ENCODE data around the gene CRACDL.

GRCh38 chr2:98935729-98936884, at the start of gene CRACDL:
Gene CRACDL, minus strand, starts transcription at chr2:98936225.
- PRO-cap, 2 experiments: peak in 1 of 2 experiments; most common plus-strand start chr2:98936316 (in 1); most common minus-strand start chr2:98936194 (in 1)
- RAMPAGE, long total RNA, 5 experiments: no peak in any of the 5 experiments

GRCh38 chr2:99593298-99593843, 103.6 kb upstream of the REV1 start:
- PRO-cap, 2 experiments: no peak in any of the 2 experiments
- RAMPAGE, long total RNA, 5 experiments: no peak in any of the 5 experiments

- PRO-cap, 2 experiments: no peak in any of the 2 experiments
- RAMPAGE, long total RNA, 5 experiments: no peak in any of the 5 experiments
Observed at GRCh38 chr2:99675957-99676420, 186.2 kb upstream of the REV1 start.

DNA sequence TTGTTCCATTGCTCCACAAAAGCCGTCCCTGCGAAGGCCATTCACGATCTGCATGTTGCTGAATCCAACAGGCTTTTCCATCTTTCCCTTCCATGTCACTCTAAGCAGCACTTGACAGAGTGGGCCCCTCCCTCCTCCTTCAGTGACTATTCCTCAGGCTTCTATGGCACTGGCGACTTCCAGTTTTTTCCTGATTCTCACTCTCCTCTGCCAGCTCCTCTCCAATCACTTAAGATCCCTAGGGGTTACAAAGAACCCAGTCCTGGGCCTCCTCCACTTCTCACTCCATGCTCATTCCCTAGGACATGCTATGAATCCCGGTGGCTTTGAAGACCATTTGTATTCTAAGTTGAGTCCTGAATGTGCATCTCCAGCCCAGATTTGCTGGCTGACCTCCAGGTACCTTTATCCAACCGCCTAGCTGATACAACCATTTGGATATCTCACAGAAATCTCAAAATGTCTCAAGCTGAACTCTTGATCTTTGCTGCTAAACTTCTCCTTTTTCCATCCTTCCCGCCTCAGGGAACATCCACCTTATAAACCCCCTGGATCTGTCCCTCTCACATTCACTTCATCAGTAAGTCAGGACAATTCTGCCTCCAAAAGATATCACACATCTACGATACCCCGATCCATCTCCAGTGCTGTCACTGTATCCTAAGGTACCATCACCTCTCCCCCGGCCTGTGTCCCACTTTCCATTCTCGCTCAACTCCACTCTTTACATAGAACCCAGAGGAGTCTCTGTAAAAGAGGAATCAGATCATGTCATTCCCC, 266.3 kb downstream of the AFF3 start:
- PRO-cap, 2 experiments: no peak in any of the 2 experiments
- RAMPAGE, long total RNA, 5 experiments: no peak in any of the 5 experiments

DNA sequence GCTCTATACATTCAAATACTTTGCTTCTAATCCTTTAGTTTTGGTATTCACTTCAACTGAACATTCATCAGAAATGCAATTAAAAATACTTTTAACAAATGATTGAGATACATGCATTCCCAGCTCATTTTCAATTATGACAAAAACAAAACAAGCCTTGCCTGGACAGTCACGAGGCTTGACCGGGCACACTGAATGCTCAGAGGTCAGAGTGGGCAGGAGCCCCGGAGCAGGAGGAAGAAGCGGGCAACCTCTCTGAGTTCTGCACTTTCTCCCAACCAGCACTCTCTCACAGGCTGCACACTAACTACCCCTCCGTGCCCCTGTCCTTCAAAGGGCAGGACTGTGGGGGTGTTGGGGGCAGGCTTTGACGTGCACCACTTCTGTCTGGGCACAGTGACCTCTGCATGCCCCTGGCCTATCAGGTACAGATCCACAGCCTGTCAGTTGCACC, 252.0 kb downstream of the AFF3 start:
- PRO-cap, 2 experiments: no peak in any of the 2 experiments
- RAMPAGE, long total RNA, 5 experiments: no peak in any of the 5 experiments

- PRO-cap, 2 experiments: no peak in any of the 2 experiments
- RAMPAGE, long total RNA, 5 experiments: no peak in any of the 5 experiments
Observed at GRCh38 chr2:99996880-99997295, 145.5 kb downstream of the AFF3 start.

- PRO-cap, 2 experiments: no peak in any of the 2 experiments
- RAMPAGE, long total RNA, 5 experiments: no peak in any of the 5 experiments
Observed at GRCh38 chr2:100068316-100068744, 74.1 kb downstream of the AFF3 start.

DNA sequence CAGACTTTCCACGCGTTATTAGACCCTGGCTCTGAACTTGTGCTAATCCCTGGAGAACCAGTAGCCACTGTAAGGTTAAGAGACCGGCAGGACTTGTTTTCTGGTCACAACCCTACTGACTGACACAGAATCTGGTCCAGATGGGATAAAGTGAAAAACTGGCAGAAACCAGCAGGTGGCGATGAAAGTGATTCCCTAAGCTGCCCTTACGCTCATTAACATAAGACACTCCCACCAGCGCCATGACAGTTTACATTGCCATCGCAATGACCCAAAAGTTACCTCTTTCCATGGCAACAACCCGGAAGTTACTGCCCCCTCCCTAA, 35.6 kb upstream of the AFF3 start:
- PRO-cap, 2 experiments: no peak in any of the 2 experiments
- RAMPAGE, long total RNA, 5 experiments: no peak in any of the 5 experiments

DNA sequence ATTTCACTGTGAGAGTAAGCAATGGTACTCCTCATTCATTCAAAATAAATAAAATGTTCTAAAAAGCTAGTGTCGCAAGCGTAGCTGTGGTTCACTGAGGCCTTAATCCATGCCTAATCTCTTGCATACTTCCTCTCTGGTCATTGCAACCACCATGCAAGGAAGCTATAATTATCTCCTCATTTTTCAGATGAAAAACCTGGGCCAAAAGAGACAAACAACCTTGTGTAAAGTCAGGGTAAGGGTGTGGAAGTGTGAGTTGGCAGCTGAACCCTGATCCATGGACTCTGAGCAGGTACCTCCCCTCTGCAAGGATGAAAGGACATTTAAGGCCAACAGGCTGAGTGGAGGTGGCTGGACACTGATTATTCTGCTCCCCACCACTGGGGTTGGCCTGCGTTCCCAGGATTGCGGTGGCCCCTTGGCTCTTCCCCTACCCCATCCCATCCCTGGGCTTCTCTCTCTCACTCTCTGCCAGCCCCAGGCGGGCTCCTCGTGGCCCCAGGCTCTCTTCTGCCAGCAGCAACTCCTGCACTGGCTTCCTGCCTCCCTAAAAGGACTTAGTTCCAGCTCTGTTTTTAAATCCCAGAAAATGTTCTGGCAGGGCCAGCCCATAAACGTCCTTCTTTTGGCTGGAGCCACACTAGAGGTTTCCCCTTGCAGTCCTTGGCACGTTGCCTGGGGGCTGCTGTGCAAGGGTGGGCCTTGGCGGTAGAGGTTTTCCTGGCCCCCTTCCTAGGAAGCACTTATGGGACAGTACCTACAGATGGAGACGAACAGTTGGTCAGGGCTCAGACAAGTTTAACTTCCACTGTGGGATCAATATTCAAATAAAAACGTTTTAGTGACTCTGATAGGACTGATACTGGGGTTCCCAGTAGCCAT, 72.1 kb upstream of the AFF3 start:
- PRO-cap, 2 experiments: no peak in any of the 2 experiments
- RAMPAGE, long total RNA, 5 experiments: no peak in any of the 5 experiments

GRCh38 chr2:100234893-100235606, 87.3 kb downstream of the LONRF2 start:
- PRO-cap, 2 experiments: no peak in any of the 2 experiments
- RAMPAGE, long total RNA, 5 experiments: no peak in any of the 5 experiments

DNA sequence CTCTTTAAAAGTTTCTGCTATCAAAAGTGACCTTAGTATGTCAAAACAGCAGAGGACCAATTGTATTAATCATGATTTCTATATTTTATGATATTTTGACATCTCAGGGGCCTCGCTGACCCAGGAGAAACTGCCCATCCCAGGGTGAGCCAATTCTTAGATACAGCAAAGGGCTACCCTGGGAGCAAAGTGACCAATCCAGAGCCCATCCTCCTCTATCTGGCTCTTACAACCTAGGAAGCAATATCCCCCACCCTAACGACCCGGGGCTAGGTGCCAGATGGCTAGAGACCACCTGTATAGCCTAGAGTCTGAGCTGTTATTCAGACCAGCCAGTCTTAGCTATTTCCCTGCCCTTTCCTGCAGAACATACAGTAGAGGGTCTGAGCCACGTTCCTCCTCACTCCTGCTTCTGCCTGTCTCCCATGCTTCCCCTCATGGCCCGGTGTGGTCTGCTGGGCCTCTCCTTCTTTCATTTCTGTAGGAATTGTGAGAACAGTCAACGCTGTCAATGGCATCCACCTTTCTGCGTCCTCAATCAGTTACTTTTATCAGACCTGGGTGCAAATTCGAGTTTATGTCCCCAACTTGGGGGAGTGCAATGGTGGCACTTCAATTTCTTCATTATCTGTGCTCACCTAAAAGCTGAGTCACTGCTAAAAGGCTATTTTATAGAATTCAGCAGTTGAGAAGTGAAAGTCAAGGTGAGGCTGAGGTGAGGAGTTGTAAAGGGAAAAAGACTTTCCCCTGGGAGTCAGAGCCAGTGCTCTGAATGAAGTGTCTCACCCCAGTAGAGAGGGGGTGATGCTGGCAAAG, 42.6 kb downstream of the LONRF2 start:
- PRO-cap, 2 experiments: no peak in any of the 2 experiments
- RAMPAGE, long total RNA, 5 experiments: no peak in any of the 5 experiments

DNA sequence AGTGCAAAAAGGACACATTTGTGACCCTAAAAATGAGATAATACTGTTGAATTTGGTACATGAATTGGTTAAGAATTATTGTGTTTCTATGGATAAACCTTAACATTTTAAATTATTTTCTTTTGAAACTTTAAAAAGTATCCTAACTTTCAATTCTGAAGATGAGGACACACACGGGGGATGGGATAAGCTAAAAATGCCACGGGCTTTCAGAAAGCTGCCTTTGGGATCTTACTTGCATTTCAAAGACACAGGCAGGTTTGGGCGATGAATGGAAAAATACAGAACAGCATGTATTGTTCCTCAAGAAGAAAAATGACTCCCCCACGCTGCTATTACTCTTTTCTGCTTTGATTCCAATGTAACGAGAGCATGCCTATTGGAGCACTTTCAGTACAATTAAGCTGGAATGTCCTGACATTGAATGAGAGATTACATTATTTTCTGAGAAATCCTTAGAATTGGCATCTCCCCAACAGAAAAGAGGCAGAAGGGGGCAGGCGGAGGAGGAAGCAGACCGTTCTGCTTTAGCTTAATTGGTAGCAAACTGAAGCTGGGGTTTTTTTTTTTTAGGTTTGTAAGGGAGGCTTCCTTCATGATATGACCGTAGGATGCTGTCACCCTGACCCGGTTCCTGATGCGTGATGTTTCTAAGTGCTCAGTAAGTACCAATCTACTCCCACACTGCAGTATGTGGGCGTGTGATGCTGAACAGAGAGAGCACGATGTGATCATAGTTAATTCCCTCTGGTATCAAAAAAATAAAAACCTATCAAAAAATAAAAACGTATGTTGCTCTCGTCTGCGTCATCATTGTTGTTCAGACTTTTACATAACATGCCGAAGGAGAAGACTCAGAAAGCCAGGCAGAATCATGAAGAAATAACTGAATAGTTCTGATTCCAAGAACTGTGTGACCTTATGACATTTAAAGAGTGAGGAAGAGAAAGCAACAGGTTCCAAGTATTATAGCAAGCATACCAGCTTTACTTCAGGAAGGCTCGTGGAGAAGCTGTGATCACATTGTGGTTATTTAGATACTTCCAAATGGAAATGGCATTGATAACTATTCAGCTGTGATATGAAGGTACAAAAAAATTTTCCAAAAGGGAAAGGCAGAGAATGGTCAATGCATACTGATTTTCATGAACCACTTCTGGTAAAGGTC, 40.6 kb downstream of the LONRF2 start:
- PRO-cap, 2 experiments: peak in 1 of 2 experiments; most common plus-strand start position 489 of the sequence (in 1); most common minus-strand start position 636 of the sequence (in 1)
- RAMPAGE, long total RNA, 5 experiments: no peak in any of the 5 experiments

DNA sequence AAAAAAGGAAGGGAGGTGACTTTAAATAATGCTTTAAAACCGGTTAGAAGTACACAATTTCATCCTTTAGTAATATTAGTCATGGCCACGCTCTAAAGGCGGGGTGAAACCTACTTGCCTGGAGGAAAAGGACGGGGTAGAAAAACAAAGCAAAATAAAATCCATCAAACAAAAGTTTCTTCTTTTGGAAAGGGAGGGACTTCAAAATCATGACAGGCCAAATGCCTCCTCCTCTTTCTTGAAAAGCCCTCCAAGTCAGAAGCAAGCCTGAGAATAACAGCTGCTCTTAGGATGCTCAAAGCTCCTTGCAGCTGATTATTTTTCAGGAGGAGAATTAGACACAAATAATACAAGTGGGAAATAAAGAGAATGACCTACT, 1.9 kb upstream of the NPAS2 start:
- PRO-cap, 2 experiments: peak in 1 of 2 experiments; most common plus-strand start position 270 of the sequence (in 1)
- RAMPAGE, long total RNA, 5 experiments: no peak in any of the 5 experiments

DNA sequence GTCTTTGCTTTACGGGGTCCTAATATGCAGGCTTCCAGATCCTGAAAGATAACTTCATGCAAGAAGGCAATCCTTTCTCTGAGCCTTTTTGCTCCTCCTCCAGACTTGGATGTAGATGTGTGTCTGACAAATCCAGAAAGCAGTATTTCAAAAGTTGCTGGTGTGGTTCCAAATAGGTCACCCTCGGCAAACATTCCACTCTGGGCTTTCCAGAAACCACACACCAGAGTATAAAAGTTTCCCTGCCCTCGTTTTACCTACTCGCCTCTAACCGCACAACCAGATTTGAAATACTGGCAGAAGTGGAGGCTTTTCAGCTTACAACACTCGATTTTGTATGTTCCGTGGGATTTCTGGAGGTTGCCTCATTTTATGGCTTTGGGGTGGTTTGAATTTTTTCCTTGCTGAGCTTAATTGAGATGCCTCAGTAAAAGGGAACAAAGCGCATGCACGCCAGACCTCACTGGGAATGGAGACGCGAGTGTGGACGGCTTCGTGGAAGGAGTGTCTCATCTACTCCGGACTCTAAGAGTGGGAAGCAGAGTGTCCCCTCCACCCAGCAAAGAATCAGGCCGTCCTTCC, 44.1 kb upstream of the RPL31 start:
- PRO-cap, 2 experiments: no peak in any of the 2 experiments
- RAMPAGE, long total RNA, 5 experiments: no peak in any of the 5 experiments

- PRO-cap, 2 experiments: no peak in any of the 2 experiments
- RAMPAGE, long total RNA, 5 experiments: no peak in any of the 5 experiments
Observed at GRCh38 chr2:101112385-101113229, 38.6 kb downstream of the TBC1D8 start.

DNA sequence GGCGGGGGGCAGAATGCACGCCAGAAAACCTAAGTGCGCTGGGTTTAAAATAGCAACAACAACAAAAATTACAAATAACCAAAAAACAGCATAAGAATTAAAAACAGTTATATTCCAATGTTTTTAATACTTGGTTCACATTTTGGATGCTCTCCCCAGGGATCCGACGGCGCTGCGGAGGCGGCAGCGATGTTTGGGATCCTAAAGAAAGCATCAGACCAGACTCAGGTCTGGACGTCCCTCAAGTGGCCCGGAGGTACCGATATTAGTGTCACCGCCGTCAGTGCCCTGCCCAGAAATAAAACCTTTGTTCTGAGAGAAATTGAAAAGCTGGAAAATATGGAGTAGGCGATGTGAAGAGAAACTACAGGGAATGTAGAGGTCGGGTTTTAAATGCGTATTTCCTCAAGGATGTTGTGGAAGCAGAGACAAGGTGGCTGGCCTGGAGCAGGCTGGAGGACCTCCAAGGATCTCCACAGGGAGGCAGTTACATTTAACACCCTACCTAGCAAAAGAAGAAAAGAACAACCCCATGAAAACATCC, 668 bp upstream of the TBC1D8 start:
- PRO-cap, 2 experiments: no peak in any of the 2 experiments
- RAMPAGE, long total RNA, 5 experiments: no peak in any of the 5 experiments

DNA sequence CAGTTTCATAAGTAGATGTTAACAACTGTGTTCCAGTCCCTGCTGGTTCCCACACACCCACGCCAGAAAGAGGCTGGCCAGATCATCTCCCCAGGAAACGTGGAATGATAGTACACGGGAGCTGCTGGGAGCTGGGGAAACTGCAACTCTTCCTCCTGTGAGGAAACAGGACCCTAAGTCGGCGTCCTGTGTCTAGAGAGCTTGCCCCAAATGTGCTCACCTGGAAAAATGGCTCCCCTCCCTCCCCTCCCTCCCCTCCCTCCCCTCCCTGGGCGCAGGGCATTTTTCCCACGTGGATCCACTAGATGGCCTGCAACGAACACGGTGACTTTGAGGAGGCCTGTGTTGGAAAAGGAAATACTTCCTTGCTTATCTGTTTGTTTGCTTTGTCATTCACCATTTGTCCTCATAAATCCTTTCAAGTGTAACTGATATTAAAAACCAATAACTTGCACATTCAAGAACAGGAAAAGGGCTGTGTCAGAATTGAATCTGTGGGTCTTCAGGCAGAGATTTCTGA, 43.9 kb upstream of the RFX8 start:
- PRO-cap, 2 experiments: no peak in any of the 2 experiments
- RAMPAGE, long total RNA, 5 experiments: no peak in any of the 5 experiments

- PRO-cap, 2 experiments: peak in 1 of 2 experiments; most common minus-strand start chr2:101700340 (in 1)
- RAMPAGE, long total RNA, 5 experiments: no peak in any of the 5 experiments
Observed at GRCh38 chr2:101700226-101700865, 2.8 kb downstream of the MAP4K4 start.

GRCh38 chr2:101705283-101706280, 8.1 kb downstream of the MAP4K4 start:
- PRO-cap, 2 experiments: no peak in any of the 2 experiments
- RAMPAGE, long total RNA, 5 experiments: no peak in any of the 5 experiments

DNA sequence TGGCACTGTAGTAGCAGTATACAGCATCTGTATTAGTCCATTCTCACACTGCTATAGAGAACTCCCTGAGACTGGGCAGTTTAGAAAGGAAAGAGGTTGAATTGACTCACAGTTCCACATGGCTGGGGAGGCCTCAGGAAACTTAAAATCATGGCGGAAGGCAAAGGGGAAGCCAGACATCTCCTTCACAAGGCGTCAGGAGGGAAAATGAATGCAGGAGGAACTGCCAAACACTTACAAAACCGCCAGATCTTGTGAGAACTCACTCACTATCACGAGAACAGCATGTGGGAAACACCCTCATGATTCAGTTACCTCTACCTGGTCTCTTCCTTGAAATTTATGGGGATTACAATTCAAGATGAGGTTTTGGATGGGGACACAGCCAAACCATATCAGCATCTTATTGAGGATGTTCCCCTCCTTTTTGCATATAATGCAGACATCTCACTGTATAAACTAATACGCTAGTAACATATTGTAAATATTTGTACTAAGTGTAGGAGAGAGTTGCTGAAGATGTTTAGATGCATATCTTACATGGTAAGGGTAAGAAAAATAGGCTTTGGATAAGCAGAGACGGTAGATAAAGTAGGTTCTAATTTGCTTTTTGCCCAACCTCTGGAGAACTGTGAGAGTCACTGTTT, 25.5 kb downstream of the MAP4K4 start:
- PRO-cap, 2 experiments: no peak in any of the 2 experiments
- RAMPAGE, long total RNA, 5 experiments: no peak in any of the 5 experiments